Kidney epithelial cell (primary cell): ENCODE measurements around the genes SHISA4 and LGR6.

DNA sequence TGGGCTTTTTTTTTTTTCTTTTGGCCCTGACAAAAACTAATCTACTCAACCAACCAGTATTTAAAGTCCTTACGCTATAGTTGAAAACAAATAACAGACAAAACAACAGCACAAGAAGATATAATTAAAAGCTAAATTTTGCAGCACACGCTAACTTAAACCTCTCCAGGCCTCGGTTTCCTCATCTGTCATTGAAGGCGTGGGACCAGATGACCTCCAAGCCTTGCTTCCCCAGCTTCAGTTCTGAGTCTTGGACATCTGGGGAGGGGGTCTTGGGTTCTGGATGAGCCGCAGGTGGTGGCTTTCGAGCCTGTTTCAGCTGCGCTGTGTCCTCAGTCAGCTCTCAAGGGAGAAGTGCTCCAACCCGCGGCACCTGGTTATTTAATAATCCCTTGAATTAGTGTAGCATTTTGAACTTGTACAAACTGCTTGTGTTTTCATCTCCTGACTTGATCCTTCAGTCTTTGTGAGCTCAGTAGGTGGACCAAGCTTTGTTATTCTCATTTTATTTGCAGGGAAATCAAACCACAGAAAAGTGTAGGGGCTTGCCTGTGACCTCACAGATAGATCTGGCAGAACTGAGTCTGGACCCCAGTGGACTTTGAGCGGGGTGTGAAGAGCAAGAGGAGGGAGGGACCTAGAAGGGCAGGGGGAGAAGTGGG lies 18.6 kb downstream of the PKP1 start:
- RAMPAGE, long total RNA, result no peak
- RRBS, result no CpG with 5 or more reads among the region's 10 CpGs

GRCh38 chr1:201325966-201326370 lies 42.7 kb downstream of the PKP1 start:
- RAMPAGE, long total RNA, result no peak
- RRBS, result no CpG with 5 or more reads among the region's 4 CpGs

DNA sequence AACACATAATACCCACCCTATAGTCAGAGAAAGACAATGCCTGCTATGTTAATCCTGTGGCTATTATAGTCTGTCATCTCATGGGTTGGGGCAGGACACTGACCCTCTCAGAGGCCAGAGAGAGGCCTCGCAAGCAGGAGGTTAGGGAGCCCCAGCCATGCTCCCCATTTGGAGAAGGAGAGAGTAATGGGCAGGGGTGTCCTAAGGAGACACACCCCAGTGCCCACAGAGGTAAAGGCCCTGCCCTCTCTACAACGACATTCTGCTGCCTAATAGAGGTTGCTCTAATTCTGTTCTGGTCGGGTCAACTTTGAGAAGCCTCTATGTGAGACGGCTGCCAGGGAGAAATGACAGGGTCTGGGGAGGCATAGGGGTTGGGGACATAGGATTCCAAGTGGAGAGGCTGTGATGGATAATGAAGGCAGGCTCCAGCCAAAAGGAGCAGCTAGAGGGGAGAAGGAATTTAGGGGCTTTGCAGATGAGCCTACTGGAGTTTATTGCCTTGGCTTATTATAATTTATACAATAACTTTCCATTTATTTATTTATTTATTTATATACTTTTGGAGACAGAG lies 1.2 kb upstream of the TNNI1 start:
- RAMPAGE, long total RNA, result no peak
- RRBS, result no CpG with 5 or more reads among the region's 4 CpGs

GRCh38 chr1:201506457-201506971 lies 409 bp downstream of the CSRP1 start:
- RAMPAGE, long total RNA, result no peak
- RRBS, result 1% methylated on average over 10 of the region's 24 CpGs

GRCh38 chr1:201539565-201540615 lies 963 bp downstream of the NAV1 start:
- RAMPAGE, long total RNA, result no peak
- RRBS, result 2% methylated on average over 10 of the region's 49 CpGs

DNA sequence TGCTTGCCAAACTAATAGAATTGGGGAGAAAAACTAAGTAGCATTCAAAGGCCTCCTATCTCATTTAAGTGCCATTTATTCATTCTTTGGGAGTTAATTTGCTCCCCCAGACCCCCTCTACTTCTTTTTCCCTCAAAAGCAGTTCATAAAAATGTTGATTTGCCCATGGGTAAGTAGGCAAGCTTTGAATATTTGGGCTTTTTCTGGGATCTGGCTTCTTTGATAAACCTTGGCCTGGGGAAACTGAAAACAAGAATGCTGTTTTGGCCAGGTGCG lies 2.3 kb downstream of the NAV1 start:
- RAMPAGE, long total RNA, result no peak
- RRBS, result no CpG with 5 or more reads among the region's 1 CpG

DNA sequence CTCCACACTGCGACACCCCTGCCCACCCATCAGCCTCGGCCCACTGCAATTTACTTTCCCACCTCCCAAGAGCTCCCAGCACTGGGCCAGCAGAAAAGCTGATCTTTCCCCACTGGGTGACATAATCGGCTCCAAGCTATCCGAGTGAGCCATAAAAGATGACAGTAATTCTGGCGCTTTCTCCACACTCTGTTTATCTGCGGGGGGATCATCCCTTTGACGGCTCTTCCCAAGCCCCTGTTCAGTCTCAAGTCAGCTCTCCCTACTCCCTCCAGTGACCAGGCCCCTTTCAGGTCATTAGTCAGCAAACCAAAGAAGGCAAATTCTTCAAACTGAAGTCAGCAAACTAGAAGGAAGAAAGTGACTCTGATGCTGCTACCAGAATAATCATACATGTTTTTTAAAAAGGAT lies 107.3 kb upstream of the IPO9 start:
- RAMPAGE, long total RNA, result no peak
- RRBS, result no CpG with 5 or more reads among the region's 7 CpGs

- RAMPAGE, long total RNA, result no peak
- RRBS, result no CpG with 5 or more reads among the region's 7 CpGs
Observed at GRCh38 chr1:201737559-201738293, 91.2 kb upstream of the IPO9 start.

GRCh38 chr1:201888066-201889210 lies at the start of gene SHISA4:
Gene SHISA4 (plus strand): TSS chr1:201888898.
- RAMPAGE, long total RNA, result no peak
- RRBS, result under 1% methylated on average over 11 of the region's 58 CpGs

DNA sequence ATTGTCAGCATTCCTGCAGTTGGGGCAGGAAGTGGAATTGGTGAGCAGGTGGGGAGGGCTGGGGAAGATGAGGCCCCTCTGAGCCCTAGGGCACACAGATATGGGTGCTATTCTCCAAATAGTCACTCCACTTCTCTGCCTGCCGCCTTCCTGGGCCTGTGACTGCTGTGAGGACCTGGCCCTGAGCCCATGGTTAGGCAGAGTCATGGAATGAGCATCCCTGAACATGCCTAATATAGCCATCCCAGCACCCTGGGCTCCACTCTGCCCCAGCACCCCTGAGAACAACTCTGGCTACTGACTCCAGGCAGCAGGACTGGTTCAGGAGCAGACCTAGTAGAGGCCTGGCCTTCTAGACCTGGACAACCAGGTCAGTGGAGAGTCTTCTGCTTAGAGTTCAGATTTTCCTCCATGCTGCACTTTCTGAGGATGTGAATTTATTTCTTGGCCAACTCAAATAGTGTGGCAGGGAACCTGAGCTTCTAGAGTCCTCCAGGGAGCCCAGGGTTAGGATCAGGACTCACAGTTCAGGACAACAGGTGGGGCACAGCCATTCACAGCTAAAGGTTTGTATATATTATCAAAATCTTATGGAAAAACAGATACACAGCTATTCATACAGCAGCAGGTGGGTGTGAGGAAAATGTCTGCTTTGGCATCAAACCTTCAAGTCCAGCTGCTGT lies 8.5 kb downstream of the SHISA4 start:
- RAMPAGE, long total RNA, result no peak
- RRBS, result no CpG with 5 or more reads among the region's 1 CpG

- RAMPAGE, long total RNA, result no peak
- RRBS, result no CpG with 5 or more reads among the region's 21 CpGs
Observed at GRCh38 chr1:201899020-201899914, 10.6 kb downstream of the SHISA4 start.

DNA sequence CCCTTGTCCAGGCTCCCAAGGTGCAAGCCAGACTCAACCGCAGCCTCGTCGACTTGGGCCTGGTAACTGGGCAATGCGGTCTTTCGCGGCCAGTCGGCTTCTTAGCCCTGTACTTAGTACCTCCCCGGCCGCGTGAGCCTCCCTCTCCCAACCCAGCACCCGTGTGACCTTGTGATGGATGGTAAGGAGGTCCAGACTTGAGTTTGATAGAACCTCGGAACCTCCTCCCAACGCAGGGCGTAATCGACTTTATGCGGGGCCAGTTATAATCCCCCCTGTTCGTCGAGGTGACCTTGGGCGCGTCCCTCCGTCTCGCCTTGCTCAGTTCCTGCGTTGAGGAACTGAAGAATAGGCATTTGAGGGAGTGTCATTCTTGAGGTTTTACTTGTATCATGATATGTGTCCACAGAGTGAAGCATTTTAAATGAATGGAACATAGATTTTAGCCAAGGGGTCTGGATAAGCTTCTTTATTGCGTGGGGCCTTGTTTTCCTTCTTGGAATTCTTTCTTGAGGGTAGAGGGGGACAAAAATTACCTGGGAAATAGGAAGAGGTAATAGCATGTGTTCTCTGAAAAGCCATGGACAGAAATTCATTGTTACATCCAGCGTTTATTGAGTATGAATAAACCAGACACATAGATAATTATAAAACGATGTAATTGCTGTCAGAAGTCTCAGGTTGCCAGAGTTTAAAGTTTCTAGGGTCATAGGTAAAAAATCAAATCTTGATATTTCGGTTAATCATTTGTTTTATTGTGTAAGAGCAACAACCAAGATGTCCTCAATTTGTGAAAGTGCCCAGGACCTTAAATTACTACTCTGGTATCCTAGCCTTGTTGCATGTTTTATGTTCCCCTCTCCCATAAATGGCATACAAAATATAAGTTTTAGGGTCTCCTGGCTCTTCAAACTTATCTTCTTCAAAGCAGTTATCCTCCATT lies 579 bp downstream of the TIMM17A start:
- RAMPAGE, long total RNA, result no peak
- RRBS, result no CpG with 5 or more reads among the region's 27 CpGs

- RAMPAGE, long total RNA, result no peak
- RRBS, result 2% methylated on average over 2 of the region's 11 CpGs
Observed at GRCh38 chr1:201982074-201982432, 395 bp upstream of the RNPEP start.

DNA sequence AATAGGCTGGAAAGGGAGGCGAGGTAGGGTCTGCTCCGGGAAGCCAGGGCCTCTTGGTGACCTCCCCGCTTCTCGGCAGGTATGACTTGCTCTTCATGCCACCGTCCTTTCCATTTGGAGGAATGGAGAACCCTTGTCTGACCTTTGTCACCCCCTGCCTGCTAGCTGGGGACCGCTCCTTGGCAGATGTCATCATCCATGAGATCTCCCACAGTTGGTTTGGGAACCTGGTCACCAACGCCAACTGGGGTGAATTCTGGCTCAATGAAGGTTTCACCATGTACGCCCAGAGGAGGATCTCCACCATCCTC lies 13.2 kb upstream of the ELF3 start:
- RAMPAGE, long total RNA, result no peak
- RRBS, result no CpG with 5 or more reads among the region's 8 CpGs

- RAMPAGE, long total RNA, result no peak
- RRBS, result no CpG with 5 or more reads among the region's 2 CpGs
Observed at GRCh38 chr1:202009352-202009631, 1.1 kb upstream of the ELF3 start.

DNA sequence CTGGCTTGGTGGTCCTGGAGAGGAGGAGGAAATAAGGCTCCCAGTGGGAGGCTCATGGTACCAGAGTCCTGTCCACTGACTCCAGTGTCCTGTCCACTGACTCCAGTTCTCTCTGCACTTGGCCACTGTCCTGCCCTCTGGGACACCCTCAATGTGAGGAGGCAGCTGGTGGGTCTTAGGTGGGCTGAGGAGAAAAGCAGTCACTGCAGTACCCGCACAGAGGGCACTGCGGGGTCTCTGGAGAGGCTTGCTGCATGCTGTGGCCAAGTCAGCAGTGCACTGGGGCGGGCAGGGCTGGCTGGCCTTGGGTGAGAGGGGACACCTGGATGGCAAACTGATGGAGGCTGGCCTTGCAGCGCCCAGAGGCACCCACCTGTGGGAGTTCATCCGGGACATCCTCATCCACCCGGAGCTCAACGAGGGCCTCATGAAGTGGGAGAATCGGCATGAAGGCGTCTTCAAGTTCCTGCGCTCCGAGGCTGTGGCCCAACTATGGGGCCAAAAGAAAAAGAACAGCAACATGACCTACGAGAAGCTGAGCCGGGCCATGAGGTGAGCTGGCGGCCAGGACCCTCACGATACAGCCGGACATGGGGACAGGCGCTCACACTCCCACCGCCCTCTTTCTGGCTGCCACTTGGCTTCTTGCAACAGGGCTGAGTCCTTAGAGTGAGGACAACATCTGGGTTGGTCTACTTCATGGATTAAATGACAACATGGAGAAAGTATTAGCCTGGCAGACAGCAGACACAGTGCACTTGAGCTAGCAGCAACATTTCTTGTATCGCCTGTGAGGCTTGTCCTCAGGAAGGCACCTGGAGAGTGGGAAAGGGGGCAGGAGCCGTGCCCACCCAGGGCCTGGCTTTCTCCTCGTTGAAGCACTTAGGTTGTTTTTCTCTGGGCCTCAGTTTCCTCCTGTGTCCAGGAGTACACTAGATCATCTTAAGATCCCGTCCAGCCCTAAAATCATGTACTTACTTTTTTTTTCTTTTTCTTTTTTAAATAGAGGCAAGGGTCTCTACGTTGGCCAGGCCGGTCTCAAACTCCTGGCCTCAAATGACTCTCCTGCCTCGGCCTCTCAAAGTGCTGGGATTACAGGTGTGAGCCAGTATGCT lies 3.4 kb downstream of the ELF3 start:
- RAMPAGE, long total RNA, result no peak
- RRBS, result 95% methylated on average over 4 of the region's 25 CpGs

GRCh38 chr1:202088593-202088807 lies 34.2 kb upstream of the GPR37L1 start:
- RAMPAGE, long total RNA, result no peak
- RRBS, result no CpG with 5 or more reads among the region's 1 CpG

DNA sequence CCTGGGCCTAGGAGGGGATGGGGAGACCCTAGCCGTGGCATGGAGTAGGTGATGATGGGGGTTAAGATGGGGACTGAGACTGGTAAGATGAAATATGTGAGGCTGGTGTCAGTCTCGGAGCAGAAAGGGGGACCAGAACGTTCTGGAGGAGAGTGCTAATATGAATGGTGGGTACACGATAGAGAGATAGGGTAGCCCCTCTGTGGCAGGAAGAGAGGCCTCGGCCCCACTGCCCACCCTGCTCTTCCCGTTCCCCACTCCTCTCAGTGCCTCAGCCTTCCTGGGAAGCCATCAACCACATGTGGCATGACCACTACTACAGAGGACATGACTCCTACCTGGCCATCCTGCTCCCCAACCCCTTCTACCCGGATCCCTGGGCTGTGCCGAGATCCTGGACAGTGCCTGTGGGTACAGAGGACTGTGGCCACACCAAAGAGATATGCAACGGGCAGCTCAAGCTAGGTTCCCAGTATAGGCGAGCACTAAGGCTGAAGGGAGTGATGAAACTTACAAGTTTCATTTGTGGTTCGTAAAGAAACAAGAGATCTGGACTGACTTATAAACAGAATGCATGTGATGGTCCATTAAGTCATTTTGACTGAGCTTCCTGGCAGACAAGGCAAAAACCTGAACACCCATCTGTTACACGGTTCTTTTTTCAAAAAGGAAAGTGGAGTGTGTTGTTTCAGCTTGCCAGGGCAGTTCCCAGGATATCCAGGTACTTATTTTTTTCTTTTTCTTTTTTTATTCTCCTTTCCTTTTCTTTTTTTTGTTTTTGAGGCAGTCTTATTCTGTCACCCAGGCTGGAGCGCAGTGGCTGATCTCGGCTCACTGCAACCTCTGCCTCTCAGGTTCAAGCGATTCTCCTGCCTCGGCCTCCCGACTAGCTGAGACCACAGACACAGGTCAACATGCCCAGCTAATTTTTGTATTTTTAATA lies 14.4 kb upstream of the LGR6 start:
- RAMPAGE, long total RNA, result no peak
- RRBS, result no CpG with 5 or more reads among the region's 17 CpGs

DNA sequence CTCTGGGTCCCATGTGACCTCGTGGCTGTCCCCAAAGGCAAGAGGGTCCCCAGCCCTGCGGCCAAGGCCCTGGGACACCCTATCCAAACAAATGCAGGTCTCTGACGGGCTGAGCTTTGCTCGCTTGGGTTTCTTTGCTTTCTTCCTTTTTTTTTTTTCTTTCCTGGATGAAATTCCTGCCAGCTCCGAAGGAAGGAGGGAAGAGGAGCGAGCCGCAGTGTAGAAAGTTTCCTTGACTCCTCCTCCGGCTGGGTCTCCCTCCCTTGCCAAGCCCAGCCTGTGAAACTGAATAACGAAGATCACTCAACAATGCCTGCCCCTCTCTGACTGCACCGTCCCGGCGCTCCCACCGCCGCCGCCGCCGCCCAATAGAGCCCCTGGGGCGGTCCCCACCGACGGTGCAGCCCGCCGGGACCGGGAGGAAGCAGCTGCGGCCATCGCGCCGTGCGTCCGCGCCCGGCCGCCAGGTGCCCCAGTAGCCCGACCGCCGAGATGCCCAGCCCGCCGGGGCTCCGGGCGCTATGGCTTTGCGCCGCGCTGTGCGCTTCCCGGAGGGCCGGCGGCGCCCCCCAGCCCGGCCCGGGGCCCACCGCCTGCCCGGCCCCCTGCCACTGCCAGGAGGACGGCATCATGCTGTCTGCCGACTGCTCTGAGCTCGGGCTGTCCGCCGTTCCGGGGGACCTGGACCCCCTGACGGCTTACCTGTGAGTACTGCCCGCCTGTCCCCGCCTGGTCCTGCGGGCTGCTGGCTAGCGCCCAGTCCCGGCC lies at the start of gene LGR6:
TSS of gene LGR6 (plus strand) at position 302 of the 768 bp plus-strand sequence.
- RAMPAGE, long total RNA, result no peak
- RRBS, result 1% methylated on average over 42 of the region's 63 CpGs

DNA sequence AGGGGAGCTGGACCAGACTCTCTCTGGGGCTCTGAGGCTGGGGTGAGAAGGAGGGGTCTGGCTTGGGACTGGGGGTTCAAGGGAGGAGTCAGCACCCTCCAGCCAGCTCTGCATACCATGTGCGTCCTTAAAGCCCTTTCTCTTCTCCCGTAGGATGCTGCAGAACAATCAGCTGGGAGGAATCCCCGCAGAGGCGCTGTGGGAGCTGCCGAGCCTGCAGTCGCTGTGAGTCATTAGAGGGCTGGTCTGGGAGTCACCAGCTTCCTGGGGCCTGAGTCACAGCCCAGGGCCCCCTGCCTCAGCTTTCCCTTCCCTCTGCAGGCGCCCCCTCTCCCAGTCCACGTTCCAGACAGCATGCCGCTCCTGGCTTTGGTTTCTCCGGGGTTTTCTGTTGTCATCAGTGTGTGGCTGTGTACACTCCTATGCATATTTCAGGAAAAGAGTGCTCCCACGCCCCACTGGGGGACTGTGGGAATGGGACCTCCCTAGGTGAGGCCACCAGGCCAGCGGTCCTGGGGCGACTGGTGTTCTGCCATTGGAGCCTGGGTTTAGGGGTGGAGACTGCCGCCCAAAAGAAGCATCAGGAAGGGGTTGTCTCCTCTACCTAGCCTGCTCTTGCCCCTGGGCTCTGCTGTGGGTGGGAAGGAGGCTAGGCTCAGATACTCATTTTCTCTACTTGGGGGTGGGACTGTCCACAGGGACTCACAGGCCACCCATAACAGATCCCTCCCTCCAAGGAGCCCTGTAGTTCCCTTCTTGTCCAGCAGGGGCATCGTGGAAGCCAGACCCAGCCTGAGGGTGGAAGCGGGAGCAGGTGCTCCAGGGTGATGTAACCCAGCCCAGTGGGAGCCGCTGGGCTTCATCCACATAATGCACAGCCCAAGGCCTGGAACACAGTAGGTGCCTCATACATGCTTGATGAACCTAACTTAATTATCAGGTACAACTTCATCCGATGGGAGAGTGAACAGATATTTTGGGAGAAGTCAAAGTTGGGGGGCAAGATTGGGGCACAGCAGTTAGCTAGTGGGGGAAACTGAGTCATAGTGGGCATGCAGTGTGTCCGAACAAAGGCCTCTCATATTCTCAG lies 42.5 kb downstream of the LGR6 start:
- RAMPAGE, long total RNA, result no peak
- RRBS, result no CpG with 5 or more reads among the region's 19 CpGs